ENCODE results near the genes SNRNP40 and KHDRBS1.

- PRO-cap, result no peak
Observed at GRCh38 chr1:30907900-30908160, 728 bp downstream of the SDC3 start.

DNA sequence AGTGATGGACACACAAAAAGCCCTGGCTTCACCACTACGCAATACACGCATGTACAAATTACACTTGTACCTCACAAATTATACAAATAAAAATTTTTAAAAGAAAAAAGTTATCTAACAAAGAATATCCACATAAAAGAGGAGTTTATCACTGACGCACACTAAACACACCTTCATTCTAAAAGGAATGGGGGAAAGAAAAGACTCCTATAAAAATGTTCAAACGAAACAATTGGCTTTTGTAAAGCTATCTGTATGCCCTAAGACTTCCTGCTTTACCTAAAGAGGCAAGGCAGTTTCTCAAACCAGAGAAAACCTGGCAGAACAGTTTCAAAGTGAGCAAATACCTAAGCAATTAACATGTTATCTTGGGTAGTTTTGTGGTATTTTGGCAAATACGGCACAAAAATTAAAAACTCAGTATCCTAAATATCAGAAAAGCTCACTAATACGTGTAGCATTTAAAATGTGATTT, 2.0 kb downstream of the PUM1 start:
- PRO-cap, result no peak

- PRO-cap, result unidirectional peak, plus-strand start at chr1:31065449
Observed at GRCh38 chr1:31064894-31065488, 526 bp downstream of the PUM1 start.

GRCh38 chr1:31100938-31101504, 35.5 kb upstream of the PUM1 start:
- PRO-cap, result no peak

DNA sequence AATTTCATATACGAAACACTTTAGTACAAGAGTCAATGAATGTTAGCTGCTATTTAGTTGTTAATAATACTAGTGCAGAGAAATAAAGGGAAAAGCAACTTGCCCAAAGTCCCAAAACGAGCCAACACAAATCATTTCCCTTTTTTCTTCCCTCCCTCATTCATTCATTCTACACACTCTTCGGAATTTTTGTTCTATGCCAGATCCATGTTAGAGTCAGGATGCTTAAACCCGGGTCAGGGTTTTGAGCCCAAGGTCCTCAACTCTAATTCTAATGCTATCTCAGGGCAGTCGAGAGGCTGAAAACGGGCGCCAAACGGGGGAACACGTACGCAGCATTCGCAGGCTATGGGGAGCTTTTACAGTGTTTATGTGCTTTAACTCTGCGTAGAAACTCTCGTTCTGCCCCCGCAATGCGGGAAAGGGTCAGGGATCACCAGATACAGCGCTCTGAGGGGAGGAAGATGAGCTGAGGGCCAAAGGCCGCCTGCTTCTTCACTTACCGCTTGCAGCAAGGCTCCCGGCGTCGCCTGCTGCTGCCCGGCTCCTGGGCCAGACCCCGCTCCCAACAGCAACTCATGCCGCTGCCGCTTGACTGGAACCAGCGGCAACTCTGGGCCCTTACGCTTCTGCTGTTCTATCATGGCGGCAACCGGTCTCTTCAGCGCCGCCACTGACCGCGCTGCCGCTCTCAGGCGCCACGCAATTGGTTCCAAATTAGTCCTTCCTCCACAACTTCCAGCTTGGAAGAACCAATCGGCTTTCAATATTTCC, at the start of gene SNRNP40:
Gene SNRNP40, minus strand, starts transcription at position 681 of the 774 bp plus-strand sequence.
- PRO-cap, result bidirectional peak, plus-strand start outside the sequence, minus-strand start at position 675 of the sequence

- PRO-cap, result no peak
Observed at GRCh38 chr1:31297527-31298312, 888 bp downstream of the ZCCHC17 start.

DNA sequence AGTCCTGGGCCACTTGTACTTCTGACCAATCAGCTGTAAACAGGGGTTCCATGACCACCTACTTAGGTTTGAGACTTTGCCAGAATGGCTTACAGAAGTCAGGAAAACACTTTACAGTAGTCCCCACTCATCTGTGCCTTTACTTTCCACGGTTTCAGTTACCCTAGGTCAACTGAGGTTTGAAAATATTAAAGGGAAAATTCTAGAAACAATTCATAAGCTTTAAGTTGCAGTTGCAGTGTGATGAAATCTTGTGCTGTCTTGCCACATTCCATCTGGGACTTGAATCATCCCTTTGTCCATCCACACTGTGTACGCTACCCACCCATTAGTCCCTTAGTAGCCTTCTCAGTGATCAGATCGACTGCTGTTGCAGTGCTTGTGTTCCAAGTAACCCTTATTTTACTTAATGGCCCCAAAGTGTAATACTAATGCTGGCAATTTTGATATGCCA, 30.5 kb downstream of the ZCCHC17 start:
- PRO-cap, result no peak

GRCh38 chr1:31441461-31442087, 28.6 kb downstream of the SERINC2 start:
- PRO-cap, result no peak

DNA sequence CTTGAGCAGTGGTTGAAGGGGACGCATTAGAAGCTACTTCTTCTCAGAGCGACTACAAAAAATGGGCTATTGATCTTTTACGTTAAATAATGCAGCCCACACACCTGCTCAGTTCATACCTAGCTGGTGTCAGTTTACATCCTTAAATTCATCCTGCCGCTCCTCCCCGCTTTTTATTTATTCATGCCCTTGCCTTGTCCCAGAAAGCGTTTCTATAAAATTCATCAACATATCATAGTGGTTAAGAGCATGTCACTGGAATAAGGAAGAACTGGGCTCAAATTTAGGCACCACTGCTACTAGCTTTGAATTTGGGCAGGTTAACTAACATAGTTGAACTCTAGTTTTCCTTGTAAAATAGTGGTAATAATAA, 66.0 kb upstream of the TINAGL1 start:
- PRO-cap, result no peak

- PRO-cap, result unidirectional peak, minus-strand start at chr1:31577895
Observed at GRCh38 chr1:31577178-31578392, 1.3 kb downstream of the TINAGL1 start.

DNA sequence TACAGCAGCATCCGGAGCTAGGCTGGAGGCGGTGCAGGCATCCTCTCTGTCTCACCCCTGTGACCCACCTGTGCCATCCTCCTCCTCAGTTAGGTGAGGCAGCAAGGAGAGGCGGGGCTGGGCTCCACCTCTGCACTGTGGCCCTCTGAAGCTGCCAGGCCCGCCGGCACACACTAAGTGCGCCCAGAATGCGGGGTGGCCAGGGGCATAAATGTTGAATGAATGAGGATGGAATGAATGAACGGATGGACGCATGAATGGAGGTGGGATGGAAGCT, 301 bp upstream of the HCRTR1 start:
- PRO-cap, result no peak

DNA sequence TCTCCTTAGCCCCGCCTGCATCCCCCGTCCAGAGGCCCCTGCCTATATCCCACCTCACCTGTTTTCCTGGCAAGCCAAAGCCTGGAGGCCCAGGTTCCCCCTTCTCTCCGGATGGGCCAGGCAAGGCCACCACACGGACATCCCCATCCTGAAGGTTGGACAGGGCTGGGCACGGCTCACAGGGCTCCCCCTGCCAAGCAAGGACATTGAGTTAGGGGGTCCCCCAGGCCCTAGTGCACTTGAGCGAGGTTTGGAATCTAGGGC, 18.3 kb downstream of the COL16A1 start:
- PRO-cap, result no peak

DNA sequence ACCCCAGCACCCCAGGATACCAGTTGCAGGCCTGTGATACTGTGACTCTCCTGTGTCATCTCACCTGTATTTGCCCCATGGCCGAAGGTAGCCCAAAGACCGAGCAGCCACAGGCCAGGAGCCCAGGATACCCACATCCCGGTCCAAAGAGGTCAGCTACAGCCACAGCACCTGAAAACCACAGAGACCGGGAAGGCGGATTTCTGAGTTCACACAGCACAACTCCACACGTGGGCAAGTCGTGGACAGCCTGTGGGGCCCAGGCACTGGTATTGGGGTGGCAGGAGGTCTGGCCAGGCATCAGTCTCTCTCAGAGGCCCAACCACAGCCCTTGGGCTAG, 1.8 kb downstream of the COL16A1 start:
- PRO-cap, result no peak

GRCh38 chr1:31703309-31703769, 478 bp downstream of the COL16A1 start:
- PRO-cap, result no peak

GRCh38 chr1:31714271-31715454, 10.8 kb upstream of the COL16A1 start:
- PRO-cap, result bidirectional peak, plus-strand start at chr1:31714853, minus-strand start at chr1:31714638

- PRO-cap, result no peak
Observed at GRCh38 chr1:31784509-31785204, 20.5 kb upstream of the ADGRB2 start.

DNA sequence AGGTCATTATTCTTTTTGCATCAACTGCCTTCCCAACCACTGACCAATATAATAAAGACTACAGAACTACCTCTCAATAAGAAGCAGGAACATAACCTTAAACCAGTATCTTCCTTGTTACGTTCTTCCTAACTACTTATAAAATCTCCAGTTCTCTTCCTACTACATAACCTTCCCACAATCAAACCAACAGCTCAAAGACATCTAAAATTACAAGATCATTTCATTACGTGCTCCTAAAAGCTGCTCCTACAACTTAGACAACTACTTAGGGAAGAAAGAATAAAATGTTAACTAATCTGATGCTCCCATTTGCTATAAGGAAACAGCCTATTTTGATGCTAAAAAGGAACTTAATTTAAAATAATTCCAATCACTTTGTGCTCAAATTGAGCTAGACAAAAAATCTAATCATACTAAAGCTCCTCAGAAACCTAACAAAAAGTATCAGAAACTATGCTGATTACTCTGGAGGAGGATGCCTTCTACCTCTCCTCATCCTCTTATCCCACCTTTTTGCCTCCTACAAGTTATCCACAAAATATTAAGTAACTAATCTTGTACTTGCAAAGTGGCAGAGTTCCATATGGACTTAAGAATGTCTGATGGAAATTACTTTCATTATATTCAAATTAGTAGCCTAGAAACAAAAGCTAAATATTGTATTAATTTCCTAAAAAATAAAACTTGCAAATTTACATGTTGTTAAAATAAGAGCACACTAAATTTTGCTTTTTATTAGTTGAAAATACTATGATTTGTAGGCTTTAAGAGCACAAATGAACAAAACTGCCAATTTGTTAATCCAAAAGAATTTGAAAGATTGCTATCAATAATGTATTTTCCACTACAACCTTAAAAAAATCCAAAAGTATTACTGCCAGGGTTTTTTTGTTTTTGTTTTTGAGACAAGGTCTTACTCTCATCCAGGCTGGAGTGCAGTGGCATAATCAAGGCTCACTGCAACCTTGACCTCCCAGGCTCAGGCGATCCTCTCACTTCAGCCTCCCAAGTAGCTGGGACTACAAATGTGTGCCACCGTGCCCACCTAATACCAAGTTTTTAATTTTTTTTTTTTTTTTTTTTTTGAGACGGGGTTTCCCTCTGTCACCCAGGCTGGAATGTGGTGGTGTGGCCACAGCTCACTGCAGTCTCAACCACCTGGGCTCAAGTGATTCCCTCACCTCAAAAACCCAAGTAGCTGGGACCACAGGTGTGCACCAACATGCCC, 23.3 kb downstream of the PTP4A2 start:
- PRO-cap, result no peak

DNA sequence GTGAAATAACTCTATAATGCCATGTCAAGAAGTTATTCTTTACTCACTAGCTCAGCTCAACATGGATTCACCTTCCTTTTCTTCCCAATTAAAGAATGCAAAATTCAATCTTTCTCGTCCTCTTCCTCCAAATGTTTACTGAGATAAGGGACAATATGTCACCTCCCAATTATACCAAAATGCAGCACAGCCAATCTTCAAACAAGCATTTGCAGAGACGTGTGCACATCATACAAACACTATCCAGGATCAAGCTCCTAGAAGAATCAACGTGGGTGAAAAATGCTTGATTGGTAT, 7.3 kb downstream of the PTP4A2 start:
- PRO-cap, result no peak

DNA sequence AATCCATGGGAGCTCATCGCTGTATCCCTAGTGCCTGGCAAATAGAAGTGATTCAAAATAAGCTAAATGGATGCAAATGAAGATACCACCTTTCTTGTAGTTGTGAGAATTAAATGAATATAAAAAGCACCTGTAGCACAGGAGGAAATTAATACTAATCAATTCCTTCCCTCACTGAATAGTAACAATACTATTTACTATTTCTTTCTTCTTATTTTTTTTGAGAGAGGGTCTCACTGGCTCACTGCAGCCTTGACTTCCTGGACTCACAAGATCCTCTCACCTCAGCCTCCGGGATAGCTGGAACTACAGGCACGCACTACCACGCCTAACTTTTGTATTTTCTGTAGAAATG, 2.6 kb downstream of the PTP4A2 start:
- PRO-cap, result no peak

DNA sequence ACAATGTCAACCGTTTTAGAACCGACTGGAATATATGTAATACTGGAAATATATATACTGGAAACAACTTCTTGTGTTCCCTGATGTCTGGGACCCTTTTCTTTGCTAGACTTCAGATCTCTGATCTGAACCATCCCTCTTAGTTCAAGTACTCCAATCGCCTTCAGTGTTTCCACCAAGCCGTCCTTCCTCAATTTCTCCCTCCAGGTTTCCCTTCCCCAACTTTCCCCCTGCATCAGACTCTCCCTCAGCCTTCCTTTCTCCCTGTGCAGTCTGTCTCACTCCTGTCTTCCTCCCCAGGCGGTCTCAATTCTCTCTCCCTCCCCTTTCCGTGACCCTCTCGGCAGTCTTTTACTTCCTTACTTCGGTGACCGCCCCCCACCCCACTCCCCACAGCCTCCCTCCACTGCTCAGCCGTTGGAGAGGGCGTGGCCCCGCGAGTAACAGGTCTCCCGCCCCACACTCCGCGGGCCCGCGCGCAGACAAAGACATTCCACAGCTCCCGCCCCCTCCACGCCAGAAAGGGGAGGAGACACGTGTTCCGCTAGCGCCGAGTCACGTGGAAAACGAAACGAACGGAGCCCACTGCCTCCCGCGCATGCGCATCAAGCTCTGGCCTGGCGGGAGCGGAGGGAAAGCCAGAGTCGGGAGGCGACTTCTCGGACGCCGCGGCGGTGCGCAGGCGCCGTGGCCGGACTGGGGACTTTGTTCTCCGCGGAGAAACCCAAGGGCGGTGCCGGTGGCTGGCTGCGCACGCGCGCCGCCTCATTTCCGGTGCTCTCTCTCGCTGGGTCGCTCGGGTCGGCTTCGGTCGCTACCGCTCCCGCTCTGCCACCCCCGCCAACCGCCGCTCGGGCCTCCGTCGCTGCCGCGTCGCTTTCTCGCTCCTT, at the start of gene KHDRBS1:
Gene KHDRBS1, plus strand, starts transcription at position 782 of the 890 bp plus-strand sequence.
- PRO-cap, result bidirectional peak, plus-strand start at position 784 of the sequence, minus-strand start at position 484 of the sequence